Tongue (tissue), 2 donors: ENCODE measurements around the genes ABHD1, SLC5A6, CAD, SLC30A3 and MPV17.

DNA sequence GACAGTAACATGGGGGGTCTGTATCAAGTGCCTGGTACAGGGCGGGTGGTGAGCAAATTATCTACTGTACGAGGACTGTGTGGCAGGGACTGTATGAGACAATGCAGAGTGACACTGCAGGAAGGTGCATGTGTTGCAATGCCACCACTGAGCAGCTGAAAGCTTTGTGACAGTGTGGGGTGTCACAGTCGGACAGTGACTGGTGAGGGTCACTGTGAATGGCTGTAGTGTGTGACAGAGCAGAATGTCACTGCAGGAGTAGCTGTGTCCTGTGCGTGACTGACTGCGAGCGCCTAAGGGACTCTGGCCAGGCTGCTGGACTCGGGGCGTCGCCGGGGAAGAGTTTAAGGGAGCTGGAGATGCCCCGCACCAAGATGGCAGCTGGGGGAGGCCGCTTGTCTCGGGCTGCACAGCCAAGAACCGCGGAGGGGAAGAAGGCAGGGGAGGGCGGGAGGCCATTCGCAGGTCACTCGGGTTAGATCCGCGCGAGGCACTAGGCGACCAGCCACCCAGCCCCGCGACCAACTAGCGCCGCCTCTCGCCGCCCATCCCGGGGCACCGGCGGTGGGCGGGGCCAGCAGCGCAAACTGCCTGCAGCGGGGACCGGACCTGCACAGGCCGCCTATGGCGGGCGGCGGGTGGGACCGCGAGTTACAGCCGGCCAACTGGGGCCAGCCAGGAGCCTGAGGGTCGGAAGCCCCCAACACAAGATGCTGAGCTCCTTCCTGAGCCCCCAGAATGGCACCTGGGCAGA, at the start of gene ABHD1:
Gene ABHD1 (plus strand): TSS at position 577 of the 754 bp plus-strand sequence.
- RAMPAGE, long total RNA = no peak

GRCh38 chr2:27130958-27131646, 3.3 kb downstream of the PREB start:
- RAMPAGE, long total RNA = no peak

DNA sequence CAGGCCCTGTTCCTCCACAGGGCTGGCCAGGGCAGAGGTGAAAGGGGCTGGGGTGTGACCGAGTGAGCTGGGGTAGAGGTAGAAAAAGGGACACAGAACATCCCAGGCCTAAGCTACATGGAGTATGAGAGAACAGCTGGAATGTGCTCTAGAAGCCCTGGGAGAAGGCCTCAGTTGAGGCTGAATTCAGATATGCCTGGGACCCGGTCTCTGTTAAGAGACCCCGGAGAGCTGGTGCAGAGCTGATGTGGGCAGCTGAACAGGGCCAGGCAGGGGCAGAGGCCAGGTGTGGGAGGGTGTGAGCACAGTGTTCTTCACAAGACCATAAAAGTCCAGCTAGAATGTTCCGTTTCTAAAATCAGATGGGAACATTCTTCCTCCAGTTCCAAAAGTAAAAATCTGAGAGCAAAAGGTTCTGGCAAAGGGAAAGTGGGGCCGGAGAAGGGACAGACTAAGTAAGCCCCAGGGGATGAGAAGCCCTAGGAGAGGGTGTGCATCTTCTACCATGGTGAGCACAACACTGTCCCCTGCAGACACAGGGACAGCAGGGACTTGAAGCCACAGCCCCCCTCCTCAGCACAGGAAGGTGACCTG, 12.8 kb upstream of the ATRAID start:
- RAMPAGE, long total RNA = no peak

DNA sequence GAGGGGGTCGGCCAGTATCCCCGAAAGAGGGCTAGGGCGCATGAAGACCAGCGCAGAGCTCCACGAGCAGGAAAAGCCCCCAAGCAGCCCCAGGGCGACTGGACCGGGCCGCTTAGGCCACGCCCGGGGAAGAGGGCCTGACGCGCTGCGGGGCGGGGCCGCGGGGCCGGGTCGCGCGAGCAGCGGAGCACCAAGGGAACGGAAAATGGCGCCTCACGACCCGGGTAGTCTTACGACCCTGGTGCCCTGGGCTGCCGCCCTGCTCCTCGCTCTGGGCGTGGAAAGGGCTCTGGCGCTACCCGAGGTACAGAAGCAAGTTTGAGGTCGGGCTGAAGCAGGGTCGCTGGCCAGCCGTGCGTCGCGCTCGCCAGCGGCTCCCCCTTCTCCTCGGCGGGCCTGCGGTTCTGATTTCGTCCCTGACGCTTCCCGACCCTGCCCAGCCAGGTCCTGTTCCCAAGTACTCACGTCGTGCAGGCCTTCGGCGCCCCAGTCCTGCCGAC, at the start of gene SLC5A6:
Gene SLC5A6 (minus strand): TSS at position 105 of the 500 bp plus-strand sequence.
- RAMPAGE, long total RNA = start-site peak on the plus strand centred at position 179 of the sequence, 34 bp wide, 2,133 and 1,226 reads in 2 replicates

DNA sequence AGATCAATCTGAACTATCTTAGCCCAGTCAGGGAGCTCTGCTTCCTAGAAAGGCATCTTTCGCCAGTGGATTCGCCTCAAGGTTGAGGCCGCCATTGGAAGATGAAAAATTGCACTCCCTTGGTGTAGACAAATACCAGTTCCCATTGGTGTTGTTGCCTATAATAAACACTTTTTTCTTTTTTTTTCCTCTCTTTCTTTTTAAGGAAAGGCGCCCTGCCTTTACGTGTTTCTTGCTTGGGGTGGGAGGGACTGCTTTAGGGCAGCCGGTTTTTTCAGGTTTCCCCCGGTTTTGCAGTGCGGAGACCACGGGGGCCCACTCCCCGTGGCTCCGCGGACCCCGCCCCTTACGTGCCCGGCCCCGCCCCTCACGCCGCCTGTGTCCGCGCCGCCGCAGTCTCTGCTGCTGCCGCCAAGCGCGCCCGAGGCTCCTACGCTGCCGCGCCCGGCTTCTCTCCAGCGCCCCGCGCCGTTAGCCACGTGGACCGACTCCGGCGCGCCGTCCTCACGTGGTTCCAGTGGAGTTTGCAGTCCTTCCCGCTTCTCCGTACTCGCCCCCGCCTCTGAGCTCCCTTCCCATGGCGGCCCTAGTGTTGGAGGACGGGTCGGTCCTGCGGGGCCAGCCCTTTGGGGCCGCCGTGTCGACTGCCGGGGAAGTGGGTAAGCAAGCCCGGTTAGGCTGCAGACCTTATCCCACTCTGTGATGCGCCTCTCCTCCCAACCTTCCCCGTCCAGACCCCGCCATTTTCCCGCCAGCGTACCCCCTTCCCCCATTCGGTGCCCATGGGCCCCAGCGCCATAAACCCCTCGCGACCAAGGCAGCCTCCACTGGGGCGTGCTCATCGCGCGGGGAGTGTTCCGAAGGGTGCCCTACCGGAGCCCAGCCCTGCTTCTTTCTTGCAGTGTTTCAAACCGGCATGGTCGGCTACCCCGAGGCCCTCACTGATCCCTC, at the start of gene CAD:
Gene CAD (plus strand): TSS at position 395 of the 951 bp plus-strand sequence.
- RAMPAGE, long total RNA = no peak

GRCh38 chr2:27262745-27263611, at the start of gene SLC30A3:
Gene SLC30A3, minus strand, starts transcription at chr2:27263047.
- RAMPAGE, long total RNA = no peak

- RAMPAGE, long total RNA = no peak
These were observed 5.3 kb downstream of the UCN start for GRCh38 chr2:27303010-27303360.

GRCh38 chr2:27316571-27316988, 6.3 kb downstream of the MPV17 start:
- RAMPAGE, long total RNA = no peak

DNA sequence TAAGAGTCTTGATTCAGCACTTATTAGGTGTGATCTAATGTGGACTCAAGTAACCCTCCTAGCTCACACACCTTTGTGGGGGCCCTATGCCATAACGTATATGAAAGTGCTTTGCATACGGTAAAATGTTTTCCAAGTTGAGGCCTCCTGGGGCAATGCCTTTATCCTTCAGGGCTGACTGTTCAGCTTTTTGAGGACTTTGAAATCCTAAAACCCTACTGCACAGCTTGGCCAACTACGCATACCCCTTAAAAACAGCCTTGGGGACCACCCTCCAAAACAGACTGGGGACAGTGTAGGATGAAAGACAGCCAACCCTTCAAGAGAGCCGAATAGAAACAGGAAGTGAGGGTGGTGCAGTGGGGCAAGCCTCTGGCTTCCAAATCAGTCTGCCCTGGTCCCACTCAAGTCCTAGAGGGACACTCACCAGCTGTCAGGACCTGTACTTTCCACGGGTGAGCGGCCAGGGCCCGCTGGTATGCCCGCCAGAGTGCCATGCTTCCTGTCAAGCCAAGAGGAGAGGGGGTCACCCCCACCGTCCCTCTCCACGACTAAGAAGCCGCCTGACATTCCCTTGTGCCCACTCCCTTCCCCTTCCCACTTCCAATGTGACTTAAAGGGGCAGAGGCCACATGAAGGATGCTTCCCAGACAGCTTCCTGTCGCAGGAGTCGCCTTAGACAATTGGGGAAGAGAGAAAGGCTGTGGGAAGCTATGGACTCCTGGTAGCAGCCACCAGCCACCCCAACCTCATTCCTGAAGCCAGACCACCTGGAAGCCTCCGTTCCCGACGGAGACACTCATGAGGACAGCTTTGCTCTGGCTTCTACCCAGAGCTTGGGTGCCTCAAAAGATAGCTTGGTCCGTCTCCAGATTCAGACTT, 635 bp downstream of the MPV17 start:
- RAMPAGE, long total RNA = no peak

DNA sequence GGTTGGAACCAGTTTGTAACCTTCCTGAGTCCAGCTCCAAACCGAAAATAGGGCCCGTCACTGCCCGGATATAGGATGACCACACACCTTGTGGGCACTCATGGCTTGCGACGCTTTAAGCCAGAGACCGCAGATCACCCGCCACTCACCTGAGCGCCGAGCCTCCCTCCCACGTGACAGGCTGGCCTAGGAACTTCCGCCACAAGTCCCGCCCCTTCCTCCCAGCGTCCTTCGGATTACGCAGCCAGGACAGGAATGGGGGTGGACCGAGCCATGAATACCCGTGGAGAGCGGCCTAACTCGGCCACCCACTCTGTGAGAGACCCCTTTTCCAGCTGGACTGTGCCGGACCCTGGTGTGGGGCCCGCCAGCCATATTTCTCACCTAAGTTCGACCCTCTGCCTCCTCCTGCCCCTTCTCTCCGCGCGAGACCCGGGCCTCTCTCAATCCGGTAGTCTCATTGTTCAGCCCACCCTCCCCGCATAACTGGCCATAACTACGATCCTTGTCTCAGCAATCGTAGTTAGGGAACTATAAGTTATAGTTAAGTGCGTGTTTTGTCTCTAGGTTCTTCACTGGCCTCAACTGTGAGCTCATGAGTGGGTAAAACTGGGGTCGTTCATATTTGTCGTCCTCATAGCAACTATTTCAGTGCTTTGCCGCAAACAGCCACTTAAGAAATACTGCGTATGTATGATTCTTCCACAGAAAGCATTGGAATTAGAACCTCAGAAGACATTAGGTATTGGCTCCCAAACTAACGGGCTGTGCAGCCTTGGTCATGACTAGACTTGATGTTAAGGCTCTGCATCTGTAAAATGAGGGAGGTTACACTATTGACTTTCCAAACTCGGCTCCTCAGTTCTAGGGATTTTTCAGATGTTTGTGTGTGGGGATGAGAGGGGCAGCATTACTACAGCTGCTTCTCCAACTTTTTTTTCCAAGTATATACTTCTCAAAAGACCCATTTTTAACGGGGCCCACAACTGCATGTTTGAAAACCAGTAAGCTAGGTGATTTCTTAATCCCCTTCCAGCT, at the start of gene MPV17:
Gene MPV17 (minus strand): TSS at position 195 of the 1,038 bp plus-strand sequence.
- RAMPAGE, long total RNA = start-site peak on the minus strand centred at position 175 of the sequence, 18 bp wide, 159 and 142 reads in 2 replicates

DNA sequence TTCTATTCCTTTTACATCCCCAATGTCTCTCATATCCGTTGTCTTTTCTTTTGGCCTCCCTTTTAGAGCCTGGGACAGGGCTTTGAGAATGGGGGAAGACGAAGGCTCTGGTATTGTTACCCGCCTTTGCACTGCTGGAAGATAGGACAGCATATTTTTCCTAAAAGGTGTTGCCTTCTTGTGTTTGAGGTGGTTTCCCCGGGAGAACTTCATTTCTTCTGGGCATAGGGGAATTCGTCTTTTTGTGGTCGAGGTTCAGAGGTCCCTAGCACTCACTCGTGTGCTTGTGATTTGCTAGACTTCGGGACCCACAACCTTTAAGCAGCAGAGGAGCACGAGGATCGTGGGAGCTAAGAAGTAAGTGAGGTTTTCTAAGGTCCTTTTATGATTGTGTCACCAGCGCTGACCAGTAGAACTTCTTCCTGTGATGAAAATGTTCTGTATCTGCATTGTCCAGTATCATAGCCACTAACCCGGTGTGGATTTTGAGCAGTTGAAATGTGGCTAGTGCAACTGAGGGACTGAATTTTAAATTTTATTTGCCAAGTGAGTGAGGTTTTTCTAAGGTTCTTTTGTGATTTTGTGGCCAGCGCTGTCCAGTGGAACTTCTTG, 624 bp downstream of the ZNF512 start:
- RAMPAGE, long total RNA = no peak

- RAMPAGE, long total RNA = no peak
These were observed 6.1 kb downstream of the CCDC121 start for GRCh38 chr2:27622604-27623168.

GRCh38 chr2:27649426-27649863, 14.0 kb downstream of the SUPT7L start:
- RAMPAGE, long total RNA = no peak

DNA sequence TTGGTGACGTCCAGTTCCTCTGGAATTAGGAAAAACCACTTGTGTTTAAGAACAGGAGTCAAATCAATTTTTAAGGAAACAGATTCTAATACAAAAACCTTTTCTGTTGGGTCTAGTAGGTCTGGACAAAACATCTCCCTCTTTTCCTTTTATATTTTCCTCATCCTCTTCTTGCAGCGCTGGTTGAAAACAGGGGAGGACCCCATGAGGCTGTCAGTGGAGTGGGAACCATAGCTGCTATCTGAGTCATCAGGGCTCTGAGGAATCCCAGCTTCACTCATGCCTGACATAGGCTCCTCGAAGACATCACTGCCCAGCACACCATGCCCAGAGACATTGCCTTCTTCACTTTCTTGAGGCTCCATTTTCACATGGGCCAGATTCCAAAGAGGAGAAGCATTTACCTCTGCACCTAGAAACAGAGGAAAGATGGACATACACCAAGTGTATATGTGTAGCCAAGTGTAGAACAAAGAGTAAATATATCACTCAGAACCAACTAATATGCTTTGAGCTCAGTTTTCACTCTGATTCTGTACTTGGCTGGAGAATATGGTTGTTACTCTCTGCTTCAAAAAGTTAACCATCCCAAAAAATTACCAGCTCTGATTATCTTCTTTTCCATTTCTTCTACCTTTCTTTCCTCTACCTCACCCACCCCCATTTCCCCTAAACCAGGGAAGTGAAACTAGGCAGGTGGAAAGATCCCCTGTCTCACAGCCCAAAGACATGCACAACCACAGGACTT, 9.9 kb downstream of the SUPT7L start:
- RAMPAGE, long total RNA = no peak

DNA sequence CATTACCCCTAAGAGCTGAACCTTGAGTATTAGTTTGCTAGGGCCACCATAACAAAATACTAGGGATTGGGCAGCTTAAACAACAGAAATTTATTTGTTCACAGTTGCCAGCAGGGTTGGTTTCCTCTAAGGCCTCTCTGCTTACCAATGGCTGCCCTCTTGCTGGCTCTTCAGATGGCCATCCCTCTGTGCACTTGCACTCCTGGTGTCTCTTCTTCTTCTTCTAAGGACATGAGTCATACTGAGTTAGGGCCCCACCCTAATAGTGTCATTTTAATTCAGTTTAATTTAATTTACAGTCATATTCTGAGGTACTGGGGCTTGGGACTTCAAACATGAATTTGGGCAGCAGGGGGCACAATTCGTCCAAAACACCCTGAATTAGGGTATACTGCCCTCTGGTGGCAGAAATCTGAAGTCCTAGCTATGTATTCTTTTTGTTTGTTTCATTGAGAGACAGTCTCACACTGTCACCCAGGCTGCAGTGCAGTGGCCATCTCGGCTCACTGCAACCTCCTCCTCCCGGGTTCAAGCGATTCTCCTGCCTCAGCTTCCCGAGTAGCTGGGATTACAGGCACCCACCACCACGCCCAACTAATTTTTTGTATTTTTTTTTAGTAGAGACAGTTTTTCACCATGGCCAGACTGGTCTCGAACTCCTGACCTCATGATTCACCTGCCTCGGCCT, 19.8 kb downstream of the SLC4A1AP start:
- RAMPAGE, long total RNA = no peak

GRCh38 chr2:27730216-27730755, 41.2 kb upstream of the MRPL33 start:
- RAMPAGE, long total RNA = no peak

DNA sequence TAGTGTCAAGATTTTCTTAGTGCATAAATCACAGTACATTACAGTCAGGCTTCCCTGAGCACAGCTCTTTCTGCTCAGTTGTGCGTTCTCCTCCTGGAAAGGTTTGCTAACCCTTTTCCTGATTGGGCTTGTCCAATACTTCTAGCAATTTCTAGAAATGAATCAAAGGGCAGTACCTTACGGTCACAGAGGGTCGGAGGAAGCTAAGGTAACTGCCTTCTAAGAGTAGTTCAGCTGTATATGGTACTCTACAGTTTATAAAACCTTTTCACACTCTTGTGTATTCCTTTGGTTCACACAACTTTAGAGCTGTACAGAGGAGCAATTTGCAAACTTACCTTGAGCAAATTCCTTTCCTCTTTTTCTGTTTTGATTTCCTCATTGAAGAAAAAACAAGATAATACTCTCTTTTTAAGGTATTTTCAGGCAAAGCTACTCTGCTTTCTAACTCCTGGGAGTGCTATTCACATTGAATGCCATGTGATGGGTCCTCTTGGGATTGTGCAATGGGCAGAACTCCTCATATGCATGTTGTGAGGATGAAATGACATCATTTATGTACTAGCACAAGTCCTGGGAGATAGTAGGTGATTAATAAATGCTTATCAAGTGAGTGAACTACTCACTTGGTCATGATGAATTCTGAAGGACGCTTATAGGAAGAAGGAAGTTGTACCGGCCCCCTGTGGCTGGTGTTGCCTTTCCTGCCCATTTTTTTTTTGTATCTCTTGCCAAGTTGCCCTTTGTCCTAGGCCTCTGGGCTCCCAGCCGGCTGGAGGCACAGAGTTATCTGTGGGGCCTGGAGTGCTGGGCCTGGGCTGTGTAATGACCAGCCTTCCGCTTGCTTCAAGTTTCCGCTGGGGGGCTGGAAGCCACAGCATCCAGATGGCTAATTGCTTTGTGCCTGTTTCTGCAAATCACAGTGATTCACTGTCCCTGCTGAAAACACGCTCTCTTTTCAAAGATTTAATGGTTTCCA, 34.0 kb upstream of the MRPL33 start:
- RAMPAGE, long total RNA = no peak

DNA sequence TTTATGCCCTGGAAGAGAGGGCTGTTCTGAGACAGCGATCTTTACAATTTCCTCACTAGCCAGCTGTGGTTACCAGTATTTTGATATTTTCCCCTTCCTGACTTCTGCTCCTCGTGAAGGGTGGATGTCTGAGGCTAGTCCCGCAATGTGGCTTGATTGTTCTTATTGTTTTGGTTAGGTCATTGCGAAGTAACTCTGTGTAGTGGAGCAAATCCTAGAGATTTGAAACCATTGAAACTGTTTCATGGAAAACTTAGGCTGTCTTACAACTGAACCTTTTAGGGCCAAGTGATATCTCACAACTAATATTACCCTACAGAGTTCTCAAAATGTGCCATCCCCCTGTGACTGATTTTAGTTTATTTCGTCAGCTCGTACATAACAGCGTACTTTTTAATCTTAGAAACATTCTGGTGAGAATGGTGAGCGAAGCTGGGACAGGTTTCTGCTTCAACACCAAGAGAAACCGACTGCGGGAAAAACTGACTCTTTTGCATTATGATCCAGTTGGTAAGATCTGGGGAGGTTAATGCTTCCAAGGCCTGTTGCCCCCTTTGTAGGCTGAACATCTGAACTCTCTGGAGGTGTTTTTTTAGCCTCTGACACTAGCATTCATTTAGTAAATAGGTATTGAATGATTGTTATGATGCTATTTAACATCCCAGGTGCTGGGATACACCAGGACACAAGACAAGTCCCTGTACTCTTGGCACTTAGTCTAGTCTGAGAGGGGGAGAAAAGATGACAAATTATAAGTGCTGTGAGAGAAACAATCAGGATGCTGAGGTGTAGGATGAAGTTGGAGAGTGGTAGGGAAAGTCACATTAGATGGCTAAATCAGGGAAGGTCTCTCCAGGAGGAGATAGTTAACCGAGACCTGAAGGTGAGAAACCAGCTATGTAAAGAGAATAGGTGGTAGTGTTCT, 2.8 kb downstream of the MRPL33 start:
- RAMPAGE, long total RNA = no peak

DNA sequence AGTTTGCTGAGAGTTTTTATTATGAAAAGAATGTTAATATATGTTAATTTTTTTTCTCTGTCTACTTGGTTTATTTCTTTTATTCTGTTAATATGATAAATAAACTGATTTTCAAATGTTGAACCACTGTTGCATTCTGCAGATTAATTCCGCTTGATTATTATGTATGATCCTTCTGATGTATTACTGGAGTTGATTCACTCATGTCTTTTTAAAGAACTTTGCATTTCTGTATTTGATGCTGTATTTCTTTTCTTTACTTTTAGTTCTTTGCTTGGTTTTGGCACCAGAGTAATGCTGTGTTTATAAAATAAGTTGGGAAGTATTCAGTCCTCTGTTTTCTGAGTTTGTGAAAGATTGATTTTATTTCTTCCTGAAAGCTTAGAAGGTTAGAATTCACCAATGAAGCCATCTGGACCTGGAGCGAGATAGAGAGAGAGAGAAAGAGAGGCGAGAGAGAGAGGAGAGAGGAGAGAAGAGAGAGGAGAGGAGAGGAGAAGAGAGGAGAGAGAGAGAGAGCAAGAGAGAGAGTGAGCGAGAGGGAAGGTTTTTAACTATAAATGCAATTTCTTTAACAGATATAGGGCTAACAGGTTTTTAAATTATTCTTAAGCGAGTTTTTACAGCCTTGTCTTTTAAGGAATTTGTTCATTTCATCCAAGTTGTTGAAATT, 55.8 kb downstream of the BABAM2 start:
- RAMPAGE, long total RNA = no peak

- RAMPAGE, long total RNA = no peak
These were observed 111.8 kb upstream of the FOSL2 start for GRCh38 chr2:28280862-28281250.